Measurements from ENCODE around the genes STPG1 and TMEM50A.

- RRBS: no CpG with 5 or more reads among the region's 11 CpGs
Observed at GRCh38 chr1:24203289-24203785, 16.2 kb upstream of the IFNLR1 start.

DNA sequence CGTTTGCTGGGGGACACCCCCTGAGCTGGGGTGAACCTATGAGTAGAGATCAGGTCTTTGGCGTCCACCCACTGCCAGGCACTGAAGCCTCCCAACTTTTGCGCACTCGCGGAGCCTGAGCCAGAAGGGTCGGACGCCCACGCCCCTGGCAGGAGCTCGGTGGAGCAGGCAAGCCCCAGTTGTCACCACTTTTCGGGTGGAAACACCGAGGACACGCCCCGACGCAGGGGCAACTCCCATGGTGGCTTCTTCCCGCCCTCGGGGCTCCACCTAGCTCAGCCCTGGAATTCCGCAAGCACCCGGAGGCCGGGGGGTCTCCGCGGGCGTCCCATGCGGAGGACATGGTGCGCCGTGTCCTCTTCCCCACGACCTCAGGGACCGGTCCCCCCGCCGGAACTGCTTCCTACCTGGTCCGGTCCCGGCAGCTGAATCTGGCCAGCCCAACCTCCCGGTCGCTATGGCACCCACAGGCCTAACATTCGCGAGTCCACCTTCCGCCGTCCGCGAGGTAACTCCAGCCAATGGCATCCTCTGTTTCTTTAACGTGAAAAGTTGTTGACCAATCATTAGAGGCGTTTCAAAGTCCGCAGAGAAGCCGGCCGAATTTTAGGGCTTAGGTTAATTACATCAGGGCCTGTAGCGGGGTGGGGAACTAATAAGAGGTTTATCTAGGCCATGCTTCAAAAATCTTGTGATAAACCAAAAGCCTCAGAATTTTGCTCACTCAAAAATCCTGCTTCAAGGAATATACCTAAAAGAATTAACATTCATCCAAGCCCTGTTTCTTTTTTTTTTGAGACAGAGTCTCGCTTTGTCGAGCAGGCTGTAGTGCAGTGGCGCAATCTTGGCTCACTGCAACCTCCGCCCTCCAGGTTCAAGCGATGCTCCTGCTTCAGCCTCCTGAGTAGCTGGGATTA lies at the start of gene STPG1:
Gene STPG1, minus strand, starts transcription at position 516 of the 917 bp plus-strand sequence.
- RRBS: 1% methylated on average over 9 of the region's 50 CpGs

GRCh38 chr1:24502019-24502644 lies 504 bp upstream of the RCAN3 start:
- RRBS: 2% methylated on average over 14 of the region's 39 CpGs

- RRBS: no CpG with 5 or more reads among the region's 11 CpGs
Observed at GRCh38 chr1:24503506-24503945, 890 bp downstream of the RCAN3 start.

DNA sequence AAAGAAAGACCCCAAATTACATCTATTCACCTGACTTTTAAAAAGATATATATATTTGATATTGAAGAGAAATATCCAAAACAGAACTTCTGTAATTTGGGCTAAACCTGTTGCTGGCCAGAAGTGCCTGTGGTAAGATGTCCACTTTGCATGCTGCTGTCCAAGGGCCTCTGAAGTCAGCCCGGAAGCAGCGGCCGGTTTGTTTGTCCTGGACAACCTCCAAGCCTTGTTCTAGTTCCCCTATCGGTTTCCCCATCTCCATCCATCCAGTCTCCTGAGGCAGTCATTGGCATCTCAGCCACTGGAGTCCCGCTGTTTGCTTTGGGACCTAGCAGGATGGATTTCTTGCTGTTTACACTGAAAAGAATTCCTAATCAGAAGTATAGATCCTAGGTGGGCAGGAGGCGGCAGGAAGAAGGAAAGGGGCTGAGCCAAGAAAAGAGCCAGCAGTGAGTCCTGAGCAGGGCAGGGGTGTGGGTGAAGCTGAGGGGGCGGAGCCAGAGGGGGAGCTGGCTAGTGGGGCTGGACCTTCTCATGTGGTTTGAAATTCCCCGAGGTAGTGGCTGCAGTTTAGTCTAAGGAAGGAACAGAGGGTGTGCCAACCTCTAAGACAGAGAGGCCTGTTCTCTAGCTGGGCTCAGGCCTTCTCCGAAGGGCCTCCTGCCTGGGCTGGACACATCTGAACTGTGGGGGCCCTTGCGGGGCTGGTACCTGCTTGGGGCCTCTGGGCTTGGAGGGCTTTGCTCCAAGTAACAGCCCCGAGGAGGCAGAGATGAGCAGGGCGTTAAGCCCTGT lies 3.3 kb downstream of the NCMAP start:
- RRBS: no CpG with 5 or more reads among the region's 12 CpGs

GRCh38 chr1:24619103-24619523 lies 24.0 kb upstream of the SRRM1 start:
- RRBS: no CpG with 5 or more reads among the region's 4 CpGs

DNA sequence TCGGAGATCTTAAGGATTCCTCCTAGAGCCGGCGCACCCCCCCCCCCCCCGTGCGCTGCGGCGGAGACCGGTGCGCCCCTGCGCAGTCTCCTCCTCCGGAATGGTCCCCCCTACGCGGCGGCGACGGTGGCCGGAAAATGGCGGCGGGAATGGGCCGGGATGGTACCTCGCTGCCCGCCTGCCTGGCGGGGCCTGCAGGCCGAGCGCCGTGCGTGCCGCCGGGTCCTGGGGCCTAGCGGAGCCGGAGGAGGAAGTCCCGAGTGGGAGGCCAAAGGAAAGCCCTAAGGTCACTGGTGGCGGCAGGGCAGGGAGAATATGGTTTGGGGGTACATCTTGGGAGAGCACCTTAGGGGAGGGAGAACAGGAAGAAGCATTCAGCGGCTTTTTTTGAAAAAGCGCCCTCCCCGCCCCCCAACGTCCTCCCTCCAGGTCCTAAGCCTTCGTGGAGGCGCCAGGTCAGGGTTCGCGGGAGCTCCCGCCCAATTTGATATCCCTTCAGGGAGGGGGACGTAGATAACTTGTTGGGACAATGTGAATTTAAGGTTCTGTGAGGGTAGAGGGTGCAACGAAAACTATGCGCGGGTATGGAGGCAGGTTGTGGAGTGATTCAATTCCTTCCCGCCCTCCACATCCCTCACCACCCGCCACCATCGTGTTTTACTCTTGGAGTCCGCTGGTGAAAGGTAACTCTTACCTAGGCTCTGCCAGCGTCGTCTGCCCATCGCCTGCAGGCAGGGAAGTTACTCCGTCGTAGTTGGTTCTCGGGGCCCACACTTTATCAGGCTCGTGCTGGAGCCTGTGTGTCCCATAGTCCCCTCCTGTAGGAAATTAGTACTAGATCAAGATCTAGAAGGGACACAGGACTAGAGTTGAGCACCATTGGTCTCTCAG lies 590 bp downstream of the SRRM1 start:
- RRBS: 2% methylated on average over 17 of the region's 57 CpGs

DNA sequence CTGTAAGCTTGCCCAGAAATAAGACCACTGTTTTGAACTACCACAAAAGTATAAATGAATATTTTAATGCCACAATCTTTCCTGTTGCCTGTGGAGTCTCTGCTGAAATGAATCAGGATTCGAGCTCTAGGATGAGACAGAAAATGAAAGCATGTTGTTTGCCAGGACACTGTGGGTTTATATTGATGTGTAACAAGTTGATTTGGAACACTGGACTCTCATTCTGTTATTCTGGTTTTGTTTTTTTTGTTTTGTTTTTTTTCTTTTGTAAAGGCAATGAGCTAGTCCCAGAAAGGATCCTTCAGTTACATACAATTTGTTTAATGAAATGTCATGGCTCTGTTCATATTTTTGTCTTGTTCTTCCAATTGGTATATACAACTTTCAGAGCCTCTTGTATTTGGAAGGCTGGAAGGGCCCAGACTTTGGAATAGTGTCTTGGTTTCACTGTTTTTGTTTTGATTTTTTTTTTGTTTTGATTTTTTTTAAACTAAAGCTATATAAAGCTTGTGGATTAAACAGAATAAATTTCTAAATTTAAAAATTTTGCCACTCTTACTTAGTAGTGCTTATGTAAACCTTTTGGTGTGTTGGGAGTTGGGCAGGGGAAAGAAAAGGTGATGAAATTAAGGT lies 29.7 kb downstream of the SRRM1 start:
- RRBS: no CpG with 5 or more reads among the region's 1 CpG

DNA sequence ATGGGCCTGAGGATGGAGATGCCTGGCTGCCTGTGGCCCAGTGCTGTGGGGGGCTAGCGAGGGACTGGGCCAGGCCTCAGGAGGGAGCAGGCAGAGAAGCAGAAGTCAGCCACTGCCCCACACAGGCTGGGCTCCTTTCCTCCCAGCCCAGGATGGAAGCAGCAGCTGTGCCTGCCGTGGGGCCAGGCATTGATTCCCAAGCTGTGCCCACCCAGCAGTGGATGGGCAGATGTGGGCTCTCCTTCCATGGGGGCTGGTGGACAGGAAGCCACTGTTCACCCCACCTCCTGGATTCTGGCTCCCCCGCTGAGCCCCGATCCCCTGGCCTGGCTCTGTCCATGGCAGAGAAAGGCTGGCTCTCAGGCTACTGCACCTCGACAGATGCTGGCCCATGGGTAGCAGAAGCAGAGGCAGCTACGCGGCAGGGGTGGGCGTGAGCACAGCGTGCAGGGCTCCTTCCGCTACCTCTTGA lies 24.6 kb downstream of the RUNX3 start:
- RRBS: no CpG with 5 or more reads among the region's 10 CpGs

- RRBS: no CpG with 5 or more reads among the region's 19 CpGs
Observed at GRCh38 chr1:24909540-24910039, 20.5 kb downstream of the RUNX3 start.

- RRBS: 54% methylated on average over 2 of the region's 19 CpGs
Observed at GRCh38 chr1:24915757-24916484, 14.2 kb downstream of the RUNX3 start.

DNA sequence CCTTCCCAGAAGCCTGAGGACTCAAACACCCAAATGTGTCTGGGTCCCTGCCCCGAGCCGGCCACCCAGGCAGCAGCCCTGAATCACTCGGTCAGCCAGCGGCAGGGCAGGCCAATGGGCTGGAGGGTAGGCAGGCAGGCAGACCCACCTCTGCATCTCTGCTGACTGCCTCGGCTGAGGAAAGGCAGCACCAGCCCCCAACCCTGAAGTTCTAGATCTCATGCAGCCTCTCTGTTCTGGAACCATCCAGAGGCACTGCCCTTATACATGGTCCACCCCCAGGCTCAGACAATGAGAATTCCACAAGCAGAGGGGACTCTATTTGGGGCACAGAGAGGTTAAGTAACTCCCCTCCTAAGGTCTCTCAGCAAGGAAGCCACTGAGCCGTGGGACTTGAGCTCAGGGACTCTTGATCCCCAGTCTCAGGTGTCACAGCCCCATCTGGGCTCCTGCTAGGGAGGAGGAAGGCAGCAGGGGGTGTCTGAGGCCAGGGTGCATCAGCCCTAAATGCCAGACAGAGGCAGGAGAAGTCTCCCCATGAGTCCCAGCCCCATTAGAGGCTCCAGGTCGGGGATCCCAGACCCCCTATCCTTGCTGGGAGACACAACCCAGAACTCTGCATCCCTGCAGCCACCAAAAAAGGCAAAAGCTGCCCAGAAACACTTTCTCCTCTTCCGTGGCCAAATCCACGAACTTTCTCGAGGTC lies 33.3 kb upstream of the RUNX3 start:
- RRBS: no CpG with 5 or more reads among the region's 10 CpGs

DNA sequence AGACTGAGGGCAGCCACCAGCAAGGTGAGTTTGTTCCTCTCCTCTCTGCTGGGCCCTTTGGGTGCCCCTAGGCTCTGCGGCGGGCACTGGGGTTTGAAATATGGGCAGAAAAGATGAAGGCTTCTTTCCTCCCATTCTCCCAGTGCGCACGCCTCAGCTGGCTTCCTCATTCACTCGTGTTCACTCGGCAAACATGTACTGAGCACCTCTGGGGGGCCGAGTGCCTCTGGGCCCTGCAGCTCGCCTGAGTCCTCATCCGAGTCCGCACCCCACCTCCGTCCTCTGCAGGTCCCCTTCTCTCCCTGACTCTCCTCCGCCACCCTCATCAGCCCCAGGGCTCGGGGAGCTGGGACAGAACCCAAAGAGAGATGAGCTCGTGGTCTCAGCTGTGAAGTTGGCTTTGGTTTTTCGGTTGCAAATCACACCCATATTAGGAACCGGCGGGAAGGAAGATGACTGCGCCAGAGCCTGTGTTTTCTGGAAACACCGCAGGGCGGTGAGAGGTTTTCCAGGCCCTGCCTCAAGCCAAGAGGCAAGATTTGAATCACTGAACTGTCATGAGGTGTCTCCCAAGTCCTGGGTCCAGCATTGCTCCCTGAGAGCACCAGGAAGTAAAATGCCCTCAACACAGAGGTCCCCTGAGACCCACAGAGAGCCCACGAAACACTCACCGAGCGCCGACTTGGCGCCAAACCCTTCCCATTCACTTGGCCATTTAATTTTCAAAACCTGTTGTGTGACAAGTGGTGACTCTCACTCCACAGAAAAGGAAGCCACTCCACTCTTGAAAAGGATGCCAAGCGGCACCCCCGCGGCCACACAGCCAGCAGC lies 98.7 kb upstream of the RUNX3 start:
- RRBS: no CpG with 5 or more reads among the region's 28 CpGs

DNA sequence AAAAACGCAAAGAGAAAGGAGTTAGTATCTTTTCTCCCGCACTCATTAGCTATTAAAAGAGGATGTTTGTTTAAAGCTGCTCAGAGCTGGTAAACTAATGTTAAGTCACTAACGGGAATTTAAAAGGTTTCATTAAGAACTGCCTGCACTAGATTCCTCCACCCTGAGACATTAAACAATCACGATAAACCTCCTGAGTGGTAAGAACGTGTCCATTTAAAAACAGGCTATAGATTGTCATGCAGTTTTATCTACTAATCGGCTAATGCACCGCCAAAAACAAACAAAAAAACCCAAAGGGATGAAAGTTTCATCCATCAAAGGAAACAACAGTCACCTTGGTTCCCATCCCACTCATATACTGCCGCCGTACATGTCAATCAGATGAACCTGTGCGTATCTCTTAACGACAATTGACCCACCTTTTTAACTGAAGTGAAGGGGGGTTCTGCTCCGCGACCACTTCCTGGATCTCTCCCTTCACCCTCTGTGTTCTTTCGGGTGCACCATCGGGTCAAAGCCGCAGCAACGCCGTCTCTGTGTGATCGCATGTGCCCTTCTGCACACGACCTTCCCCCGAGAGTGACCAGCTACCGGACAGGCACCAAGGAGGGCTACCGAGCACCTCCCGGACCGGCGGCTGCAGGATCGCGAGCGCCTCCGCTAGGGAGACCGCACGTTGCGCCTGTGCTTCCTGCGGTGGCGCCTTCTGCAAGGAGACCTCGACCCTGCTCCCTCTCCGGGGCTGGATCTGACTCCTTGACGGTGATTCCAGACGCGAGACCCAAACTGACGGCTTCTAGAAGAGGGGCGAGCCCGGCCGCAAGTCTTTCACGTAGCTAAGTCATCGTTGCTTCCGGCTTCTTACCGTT lies 1.3 kb upstream of the TMEM50A start:
- RRBS: no CpG with 5 or more reads among the region's 48 CpGs

GRCh38 chr1:25337655-25338743 lies at the start of gene TMEM50A:
TSS of gene TMEM50A (plus strand) at chr1:25338334.
- RRBS: 1% methylated on average over 32 of the region's 92 CpGs

GRCh38 chr1:25338744-25339427 lies 752 bp downstream of the TMEM50A start:
- RRBS: 1% methylated on average over 4 of the region's 23 CpGs

DNA sequence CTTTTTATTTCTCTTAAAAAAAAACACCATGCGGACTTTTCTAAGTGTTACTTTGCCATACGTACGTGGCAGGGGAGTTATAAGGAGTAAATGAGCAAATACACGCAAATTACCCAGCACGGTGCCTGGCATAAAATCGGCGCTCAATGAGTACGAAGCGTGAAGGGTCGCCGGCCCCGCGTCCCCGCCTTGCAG lies 973 bp upstream of the MACO1 start:
- RRBS: no CpG with 5 or more reads among the region's 14 CpGs

DNA sequence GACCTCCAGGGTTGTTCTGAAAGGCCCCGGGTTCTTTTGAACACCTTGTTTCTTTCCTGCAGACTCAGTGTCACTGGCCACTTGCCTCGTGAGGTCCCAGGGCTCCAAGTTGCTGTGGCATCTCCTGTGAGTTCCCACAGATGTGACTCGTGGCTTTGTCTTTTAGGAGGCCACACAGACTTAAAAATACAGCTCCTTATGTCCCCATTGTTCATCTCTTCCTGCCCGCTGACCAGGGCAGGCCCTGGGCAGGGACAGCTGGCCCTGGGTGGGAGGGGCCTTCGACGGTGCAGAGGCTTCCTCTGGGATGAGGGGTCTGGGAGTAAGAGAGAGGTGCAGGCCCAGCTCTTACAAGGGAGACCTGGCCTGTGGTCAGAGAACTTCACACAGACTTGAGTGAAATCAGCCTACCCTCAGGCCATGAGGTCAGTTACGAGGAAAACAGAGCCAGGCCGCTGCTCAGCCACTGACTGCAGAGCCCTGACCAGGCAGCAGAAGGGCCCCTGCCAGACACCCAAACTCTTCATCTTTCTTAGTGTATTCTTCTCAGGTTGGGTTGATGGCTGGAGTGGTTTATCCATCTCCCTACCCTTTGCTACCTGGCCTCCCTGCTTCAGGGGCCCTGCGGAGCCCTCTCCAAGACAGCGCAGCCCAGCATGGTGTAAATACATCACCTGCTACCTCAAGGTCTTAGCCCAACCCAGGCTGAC lies 15.8 kb downstream of the LDLRAP1 start:
- RRBS: no CpG with 5 or more reads among the region's 10 CpGs

DNA sequence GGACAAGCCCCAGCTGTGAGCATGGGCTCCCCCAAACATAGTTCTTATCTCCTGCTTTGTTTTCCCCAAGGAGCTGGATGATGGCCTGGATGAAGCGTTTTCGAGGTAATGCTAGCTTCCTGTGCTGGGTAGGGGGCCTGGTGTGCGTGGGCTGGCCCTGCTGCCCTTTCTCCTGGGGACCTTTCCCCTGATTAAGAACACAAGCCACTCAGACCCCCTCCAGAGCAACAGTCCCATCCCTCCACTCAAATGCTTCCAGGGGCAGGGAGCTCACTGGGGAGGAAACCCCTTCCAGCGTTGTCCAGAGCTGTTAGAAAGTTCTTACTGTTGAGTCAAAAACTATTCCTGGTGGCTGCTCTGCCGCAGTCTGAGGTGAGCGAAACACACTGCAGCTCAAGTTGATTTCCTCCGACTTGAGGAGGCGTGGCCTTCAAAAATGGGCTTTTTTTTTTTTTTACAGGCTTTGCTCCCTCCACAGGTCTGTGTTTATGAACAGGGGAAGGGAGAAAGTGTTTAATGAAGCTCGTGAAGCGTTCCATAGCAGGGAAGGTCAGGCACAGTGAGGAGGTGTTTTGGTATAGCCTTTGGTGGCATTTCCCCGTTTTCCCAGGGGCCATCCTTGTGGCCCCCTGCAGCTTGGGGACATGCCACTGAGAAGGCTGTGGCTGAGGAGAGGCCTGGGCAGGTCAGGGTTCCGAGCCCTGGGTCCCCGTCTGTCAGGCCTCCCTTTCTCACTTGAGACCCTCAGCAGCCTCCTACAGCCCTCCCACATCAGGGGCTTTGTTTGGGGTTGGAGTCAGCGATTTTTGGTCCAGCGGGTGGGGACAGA lies 21.9 kb downstream of the LDLRAP1 start:
- RRBS: no CpG with 5 or more reads among the region's 15 CpGs

DNA sequence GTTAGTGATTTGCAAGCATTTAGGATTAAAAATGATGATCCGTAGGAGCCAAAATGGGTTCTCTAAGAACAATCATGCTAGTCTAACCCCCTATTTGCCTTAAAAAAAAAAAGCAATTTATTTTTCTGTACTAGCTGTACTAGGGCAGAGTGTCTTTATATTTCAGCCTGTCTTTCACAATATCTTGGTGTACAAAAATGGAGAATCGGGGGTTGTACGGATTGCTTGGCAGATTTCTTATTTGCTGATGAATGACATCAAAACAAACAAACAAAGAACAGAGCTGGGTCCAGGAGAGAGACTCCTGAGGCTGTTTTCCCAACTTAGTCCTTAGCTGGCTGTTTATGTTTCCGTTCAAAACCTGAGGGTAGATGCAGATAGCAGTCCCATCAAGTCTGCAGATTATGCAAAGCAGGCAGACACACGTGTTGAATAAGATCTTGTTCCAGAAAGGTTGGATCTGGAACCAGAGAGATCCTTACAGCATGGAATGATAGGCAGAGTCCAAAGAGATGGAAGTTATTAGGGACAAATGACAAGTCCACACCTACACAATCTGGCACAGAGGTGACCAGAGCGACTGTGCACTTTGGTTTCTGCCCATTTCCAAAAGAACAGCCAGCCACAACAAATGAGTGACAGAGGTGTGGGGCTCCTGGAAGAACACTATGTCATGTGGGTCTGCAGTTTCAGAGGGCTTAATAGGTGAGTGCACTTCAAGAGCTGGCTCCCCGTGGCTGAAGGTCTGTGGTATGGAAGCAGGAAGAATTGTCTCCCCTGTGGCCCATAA lies 65.5 kb downstream of the MAN1C1 start:
- RRBS: no CpG with 5 or more reads among the region's 7 CpGs

All from cardiac fibroblast (primary cell).